ENCODE measurements around a stretch of chr18.

- PRO-cap, 2 experiments: no peak in any of the 2 experiments
Observed at GRCh38 chr18:3058322-3058880, 45.5 kb upstream of the LPIN2 start.

DNA sequence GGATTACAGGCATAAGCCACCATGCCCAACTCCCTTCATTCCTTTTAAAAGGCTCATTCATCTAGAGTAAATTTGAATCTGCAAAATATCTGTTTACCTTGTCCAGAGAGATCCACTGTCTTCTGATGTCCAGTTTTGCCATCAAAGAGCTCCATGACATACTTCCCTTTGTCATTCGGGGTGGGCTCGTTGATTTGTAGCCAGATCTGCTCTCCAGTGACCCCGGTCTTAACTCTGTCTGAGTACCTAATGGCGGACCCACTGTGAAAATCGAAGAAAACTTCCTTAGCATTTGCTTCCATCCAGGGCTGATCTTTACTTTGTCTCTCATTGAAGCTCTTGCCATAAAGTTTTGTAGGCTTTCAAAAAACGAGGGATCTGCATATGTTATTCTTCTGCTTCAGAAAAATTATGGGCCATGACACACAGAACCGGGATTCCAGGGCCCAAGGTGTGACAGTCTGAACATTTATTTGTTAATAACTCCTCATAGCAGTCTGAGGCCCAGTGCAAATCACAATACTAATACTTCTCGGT lies 66.2 kb upstream of the LPIN2 start:
- PRO-cap, 2 experiments: no peak in any of the 2 experiments

GRCh38 chr18:3114088-3114566 lies 101.2 kb upstream of the LPIN2 start:
- PRO-cap, 2 experiments: no peak in any of the 2 experiments

- PRO-cap, 2 experiments: no peak in any of the 2 experiments
Observed at GRCh38 chr18:3233482-3233867, 13.7 kb upstream of the MYOM1 start.

DNA sequence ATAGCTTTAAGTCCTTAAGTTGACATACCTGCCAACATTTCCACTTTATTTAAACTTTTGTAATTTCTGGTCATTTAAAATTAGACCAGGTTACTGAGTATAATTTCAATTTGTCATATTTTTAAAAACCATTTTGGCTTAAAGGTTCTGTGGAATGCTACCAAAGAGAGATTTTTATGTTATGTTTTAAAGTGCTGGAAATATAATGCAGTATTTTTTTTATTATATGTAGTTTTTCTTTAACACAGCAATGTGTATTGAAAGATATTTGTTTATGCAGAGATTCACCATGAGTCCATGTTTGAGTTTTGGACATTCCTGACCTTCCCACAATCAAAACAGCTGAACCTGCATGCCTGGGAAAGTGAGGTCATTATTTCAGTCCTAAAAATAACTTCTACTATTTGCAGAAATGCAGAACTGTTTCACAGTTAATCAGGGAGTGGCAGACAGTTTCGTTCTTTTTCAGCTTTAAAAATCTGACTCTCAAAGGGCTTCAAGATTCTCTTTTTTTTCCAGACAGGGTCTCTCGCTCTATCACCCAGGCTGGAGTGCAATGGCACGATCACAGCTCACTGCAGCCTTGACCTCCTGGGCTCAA lies 5.3 kb upstream of the MYL12B start:
- PRO-cap, 2 experiments: no peak in any of the 2 experiments

- PRO-cap, 2 experiments: no peak in any of the 2 experiments
Observed at GRCh38 chr18:3275966-3276760, 14.2 kb downstream of the MYL12B start.

DNA sequence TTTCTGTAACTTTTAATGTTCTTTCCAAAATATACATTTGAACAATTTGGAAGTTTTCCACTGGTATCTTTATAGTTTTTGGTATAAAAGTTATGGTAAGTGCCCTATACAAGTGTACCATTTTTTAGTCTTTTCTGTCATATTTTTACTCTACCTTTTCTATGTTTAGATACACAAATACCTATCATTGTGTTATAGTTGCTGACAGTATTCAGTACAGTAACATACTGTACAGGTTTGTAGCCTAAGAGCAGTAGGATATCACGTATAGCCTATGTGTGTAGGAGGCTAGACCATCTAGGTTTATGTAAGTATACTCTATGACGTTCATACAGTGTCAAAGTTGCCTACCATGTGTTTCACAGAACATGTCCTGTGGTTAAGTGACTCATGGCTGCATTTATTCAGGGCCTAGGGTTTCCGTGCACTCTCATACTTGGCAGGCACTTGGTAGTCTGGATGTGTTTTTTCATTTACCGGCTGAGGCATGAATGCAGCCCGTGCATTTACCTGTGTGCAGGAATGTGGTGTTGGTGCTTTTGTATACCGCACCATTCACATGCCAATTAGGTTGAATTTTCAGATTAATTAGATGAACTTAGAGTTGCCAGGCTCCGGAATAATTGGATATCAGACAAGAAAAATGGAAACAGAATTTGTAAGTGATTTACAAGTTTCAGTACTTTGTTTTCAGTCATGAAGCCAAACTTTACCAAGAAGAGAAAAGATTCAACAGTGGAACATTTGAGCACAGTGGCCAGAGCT lies 43.4 kb downstream of the MYL12B start:
- PRO-cap, 2 experiments: no peak in any of the 2 experiments

- PRO-cap, 2 experiments: peak in 2 of 2 experiments; most common plus-strand start chr18:3448474 (in 2); most common minus-strand start chr18:3448204 (in 1)
Observed at GRCh38 chr18:3447977-3448600, 1.9 kb upstream of the TGIF1 start.

- PRO-cap, 2 experiments: peak in 2 of 2 experiments; most common plus-strand start chr18:3448848 (in 1); most common minus-strand start chr18:3448932 (in 2)
Observed at GRCh38 chr18:3448601-3449157, 1.3 kb upstream of the TGIF1 start.

DNA sequence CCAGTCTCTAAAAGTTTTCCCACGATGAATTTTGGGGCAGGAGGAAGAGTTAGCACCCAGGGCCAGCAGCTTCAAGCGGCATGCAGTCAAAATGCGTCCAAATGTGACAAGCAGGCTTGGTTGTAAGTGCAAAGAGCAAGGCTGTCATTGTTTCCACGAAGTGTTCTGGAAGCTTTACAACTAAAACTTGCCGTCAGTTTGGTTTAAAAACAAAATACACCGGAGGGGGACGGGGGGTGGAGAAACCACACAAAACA lies 1.1 kb downstream of the TGIF1 start:
- PRO-cap, 2 experiments: peak in 1 of 2 experiments; most common plus-strand start position 222 of the sequence (in 1)

DNA sequence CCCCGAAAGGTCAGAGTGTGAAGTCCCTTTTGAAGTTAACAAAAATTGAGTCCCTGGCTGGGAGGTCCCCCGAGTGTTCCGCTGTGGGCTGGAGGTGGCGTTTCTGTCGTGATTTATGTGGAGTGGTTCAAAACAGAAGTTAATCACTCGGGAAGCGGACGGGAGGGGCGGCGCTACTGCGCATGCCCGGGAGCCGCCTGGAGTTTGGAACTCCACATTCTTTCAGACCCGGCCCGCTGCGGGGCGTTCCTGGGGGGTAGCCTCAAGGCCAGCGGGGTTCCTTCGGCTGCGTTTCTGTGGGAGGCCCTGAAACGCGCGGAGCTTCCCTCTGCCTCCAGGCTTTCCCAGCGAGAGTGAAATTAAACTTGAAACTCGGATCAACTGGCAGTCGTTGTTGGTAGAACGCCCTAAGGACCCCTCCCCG lies 1.4 kb downstream of the TGIF1 start:
- PRO-cap, 2 experiments: peak in 2 of 2 experiments; most common plus-strand start position 146 of the sequence (in 1); most common minus-strand start position 105 of the sequence (in 2)

DNA sequence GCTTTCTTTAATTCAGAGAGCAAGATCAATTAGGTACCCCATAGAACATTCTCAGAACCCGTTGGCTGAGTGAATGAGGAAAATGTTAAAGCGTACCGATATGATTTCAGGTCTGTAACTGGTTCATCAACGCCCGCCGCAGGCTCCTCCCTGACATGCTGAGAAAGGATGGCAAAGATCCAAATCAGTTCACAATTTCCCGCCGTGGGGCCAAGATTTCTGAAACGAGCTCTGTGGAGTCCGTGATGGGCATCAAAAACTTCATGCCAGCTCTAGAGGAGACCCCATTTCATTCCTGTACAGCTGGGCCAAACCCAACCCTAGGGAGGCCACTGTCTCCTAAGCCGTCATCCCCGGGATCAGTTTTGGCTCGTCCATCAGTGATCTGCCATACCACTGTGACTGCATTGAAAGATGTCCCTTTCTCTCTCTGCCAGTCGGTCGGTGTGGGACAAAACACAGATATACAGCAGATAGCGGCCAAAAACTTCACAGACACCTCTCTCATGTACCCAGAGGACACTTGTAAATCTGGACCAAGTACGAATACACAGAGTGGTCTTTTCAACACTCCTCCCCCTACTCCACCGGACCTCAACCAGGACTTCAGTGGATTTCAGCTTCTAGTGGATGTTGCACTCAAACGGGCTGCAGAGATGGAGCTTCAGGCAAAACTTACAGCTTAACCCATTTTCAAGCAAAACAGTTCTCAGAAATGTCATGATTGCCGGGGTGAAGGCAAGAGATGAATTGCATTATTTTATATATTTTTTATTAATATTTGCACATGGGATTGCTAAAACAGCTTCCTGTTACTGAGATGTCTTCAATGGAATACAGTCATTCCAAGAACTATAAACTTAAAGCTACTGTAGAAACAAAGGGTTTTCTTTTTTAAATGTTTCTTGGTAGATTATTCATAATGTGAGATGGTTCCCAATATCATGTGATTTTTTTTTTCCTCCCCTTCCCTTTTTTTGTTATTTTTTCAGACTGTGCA lies 7.6 kb downstream of the TGIF1 start:
- PRO-cap, 2 experiments: no peak in any of the 2 experiments

GRCh38 chr18:3498553-3499623 lies 48.9 kb downstream of the TGIF1 start:
- PRO-cap, 2 experiments: no peak in any of the 2 experiments

DNA sequence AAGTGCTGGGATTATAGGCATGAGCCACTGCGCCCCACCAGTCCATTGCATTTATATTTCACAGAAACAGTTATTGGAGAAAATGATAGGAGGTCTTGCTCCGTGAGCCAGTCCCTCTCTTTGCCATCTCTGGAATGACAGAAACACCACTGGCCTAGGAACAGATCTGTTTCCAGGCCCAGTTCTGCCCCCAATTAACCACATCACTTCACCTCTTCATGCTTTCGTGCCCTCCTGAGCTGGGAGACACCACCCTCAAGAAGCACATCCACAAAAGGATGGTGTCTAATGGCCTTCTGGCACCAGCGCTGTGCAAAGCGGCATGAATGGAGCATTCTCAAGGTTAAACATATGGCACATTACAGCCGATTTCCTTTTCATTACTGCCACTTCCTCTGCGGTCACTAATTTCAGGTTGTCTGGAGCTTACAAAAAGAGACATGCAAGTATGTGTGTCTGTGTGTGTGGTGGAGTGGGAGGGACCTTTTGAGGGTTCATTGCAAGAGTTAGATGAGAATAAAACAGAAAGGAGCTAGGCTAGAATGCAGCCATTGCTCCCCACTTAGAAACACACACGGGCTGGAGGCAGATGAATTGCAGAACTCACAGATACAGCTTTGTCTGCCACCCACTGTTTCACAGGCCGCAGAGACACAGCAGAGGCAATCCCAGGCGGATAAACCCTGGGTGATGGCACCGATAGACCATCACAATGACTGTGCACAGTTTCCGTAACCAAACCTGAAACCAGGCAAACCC lies 75.9 kb downstream of the TGIF1 start:
- PRO-cap, 2 experiments: no peak in any of the 2 experiments

GRCh38 chr18:3604413-3605455 lies 154.8 kb downstream of the TGIF1 start:
- PRO-cap, 2 experiments: peak in 2 of 2 experiments; most common plus-strand start chr18:3604897 (in 2); most common minus-strand start chr18:3604705 (in 1)

DNA sequence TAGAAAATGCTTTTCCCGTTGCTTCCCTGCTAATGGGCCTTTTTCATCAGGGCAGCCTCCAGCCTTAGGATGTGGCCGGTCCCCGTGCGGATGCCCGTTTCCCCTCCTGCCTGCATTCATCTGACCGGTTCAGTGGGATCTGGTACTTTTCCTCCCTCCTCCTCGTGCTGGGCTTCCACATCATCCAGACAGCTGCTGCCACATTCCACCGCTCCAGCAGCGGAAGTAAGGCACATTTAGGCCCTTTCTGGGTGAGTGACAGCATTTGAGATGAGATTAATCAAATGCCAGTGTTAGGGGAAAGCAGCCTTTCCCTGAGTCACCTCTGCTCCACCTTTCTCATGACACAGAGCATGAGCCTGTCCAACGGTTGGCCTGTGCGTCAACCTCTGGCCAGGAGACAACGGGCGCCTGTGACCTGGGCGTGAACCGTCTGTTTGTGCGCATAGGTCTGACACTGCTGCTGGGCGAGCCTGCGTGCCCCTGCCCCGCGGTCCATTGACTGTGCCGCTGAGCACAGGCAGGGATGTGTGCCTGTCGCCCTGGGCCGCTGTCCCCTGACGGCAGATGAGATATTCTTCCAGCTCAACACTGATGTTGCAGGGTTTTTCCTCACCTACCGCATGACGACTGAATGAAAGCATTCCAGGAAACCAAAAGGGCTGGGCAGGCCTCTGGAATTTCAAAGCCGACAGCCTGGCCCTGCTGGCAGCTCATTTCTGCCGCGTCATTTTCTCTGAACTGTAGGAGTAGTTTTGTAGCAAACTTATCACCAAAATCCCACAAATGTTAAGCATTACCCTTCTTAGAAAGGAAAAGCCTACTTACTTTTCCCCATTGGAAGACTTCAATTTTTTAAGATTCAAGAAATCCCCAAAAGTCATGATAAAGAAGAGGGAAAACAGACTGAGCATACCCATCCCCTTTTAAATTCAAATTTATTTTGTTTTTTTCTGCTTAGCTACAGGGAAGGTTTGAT lies 174.1 kb downstream of the TGIF1 start:
- PRO-cap, 2 experiments: peak in 2 of 2 experiments; most common plus-strand start position 498 of the sequence (in 2)

- PRO-cap, 2 experiments: no peak in any of the 2 experiments
Observed at GRCh38 chr18:3666990-3667505, 217.1 kb downstream of the TGIF1 start.

DNA sequence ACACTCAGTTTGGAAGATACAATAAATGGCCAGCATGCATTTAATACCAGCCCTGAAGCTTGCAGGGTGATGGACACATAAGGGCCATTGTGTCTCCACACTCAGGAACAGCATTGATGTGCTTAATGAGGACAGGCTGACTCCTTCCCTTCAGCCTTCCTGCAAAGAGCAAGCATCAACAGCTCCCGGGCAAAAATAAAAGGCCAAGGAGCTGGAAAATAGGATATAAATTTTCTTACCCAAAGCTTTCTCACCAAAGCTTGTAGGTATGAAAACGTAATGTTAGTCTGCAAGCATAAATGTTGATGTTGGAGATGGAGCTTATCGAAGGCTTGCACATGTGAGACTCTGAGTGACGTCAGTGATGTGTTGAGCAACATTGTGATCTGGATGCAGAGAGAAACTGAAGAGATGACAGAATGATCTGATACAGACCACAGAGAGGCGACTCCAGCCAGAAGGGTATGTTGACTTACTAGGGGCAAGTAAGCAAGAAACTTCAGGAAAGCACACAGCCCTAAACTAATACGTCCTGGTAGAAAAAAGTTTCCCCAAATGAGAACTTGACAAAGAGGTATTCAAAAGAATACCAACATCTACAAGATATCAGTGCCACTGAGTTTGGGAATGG lies 256.5 kb downstream of the TGIF1 start:
- PRO-cap, 2 experiments: no peak in any of the 2 experiments

DNA sequence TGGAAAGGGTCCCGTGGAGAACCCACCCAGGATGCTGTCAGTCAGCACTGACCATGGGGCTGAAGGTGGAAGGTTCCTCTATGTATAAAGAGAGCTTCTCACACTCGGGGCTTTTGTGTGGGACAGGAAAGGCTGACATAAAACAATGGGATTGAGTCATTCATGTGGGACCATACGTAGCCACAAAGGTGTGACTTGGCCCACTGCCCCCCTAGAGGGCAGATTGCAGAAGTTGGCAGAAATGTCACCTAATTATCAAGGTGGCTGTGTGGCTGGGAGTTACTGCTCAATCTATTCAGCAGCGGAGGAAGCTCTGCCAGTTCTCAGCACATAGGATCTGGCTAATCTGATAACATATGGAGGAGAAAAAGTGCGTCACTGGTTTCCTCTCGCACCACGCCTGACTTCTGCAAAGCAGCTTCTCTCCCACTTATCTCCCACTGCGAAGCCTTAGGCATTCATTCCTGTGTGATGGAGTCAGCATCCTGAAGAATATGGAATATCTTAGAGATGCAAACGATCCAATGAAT lies 344.6 kb downstream of the TGIF1 start:
- PRO-cap, 2 experiments: no peak in any of the 2 experiments

DNA sequence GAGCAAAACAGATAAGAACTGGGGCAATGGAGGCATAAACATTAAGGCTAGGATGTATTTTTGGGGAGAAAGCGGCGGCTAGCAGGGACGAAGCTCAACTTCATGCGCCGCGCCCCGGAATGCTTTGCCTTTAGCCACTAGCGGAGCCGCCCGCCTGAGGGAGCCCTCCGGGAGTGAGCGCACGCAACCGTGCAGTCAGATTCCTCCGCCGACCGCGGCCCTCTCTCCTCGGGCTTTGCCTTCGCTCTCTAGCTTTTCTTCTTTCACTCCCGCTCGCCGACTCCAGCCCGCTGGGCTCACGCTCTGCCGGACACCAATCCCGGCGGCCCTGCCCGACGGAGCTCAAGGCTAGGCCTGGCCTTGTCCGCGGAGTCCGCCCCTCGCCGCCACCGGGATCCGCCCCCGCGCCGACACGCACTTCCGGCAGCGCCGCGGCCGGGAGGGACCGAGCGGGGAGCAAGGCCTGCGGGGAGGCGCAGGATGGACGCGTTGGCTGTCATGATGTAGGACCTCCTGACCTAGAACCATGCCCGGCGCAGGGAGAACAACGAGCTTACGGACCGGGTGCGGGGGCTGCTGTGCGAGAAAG lies 40.7 kb upstream of the AKAIN1 start:
- PRO-cap, 2 experiments: peak in 2 of 2 experiments; most common plus-strand start position 198 of the sequence (in 2); most common minus-strand start position 356 of the sequence (in 1)